ENCODE measurements around the gene COPS8.

DNA sequence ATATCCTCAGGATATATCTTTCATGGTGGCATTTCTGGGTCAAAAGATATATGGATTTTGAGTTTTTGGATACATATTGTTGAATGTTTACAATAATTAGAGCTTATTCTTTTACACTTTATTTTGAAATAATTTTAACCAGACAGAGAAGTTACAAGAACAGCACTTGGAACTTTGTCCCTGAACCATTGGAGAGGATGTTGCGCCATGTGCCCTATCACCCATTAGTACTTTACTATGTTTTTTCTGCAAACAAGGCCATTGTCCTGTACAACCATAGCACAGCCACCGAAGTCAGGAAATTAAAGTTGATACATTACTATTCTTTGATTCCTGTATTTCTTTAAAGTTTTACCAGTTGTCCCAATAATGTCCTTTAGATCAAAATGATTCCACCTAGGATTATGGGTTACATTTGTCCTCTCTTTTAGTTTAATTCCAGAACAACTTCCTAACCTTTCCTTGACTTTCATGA lies 188.8 kb downstream of the ACKR3 start:
- PRO-cap, 4 experiments: no peak in any of the 4 experiments
- RAMPAGE, long total RNA, 4 experiments: no peak in any of the 4 experiments

DNA sequence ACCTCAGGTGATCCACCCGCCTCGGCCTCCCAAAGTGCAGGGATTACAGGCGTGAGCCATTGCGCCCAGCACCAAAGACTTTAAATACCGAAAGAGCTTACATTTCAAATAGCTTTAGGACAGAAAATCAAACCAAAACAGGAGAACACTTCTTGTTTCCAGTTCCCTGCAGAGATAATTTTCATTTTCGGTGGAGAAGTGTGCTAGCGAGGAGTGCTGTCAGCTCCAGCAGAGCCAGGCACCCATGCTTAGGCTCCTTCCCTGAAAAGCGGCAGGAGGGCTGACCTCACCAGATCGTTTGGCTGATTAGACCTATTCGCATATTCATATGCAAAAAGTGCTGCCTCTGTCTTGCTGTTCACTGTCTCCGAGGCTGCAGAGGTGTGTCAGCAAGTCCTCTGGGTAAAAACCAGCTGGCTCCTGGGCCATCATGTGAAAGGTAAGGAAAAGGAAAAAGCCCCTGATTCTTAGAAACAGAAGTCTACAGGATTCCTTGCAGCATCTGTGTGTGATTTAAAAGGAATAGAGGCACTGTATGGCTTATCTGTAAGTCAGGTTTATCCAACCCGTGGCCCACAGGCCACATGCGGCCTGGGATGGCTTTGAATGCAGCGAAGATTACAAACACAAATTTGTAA lies 225.7 kb upstream of the COPS8 start:
- PRO-cap, 4 experiments: no peak in any of the 4 experiments
- RAMPAGE, long total RNA, 4 experiments: no peak in any of the 4 experiments

GRCh38 chr2:236969268-236969712 lies 116.4 kb upstream of the COPS8 start:
- PRO-cap, 4 experiments: no peak in any of the 4 experiments
- RAMPAGE, long total RNA, 4 experiments: no peak in any of the 4 experiments

GRCh38 chr2:237084983-237086083 lies at the start of gene COPS8:
TSS of gene COPS8 (plus strand) at chr2:237085889.
- PRO-cap, 4 experiments: peak in 4 of 4 experiments; most common plus-strand start chr2:237085555 (in 4); most common minus-strand start chr2:237085557 (in 3)
- RAMPAGE, long total RNA, 4 experiments: start-site peak on the plus strand in 4 of 4 experiments, at chr2:237085888-237085946 at its widest, 531 to 717 reads per replicate; start-site peak on the minus strand in 2 of 4 experiments, at chr2:237085708-237085821 at its widest, 10 to 14 reads per replicate

DNA sequence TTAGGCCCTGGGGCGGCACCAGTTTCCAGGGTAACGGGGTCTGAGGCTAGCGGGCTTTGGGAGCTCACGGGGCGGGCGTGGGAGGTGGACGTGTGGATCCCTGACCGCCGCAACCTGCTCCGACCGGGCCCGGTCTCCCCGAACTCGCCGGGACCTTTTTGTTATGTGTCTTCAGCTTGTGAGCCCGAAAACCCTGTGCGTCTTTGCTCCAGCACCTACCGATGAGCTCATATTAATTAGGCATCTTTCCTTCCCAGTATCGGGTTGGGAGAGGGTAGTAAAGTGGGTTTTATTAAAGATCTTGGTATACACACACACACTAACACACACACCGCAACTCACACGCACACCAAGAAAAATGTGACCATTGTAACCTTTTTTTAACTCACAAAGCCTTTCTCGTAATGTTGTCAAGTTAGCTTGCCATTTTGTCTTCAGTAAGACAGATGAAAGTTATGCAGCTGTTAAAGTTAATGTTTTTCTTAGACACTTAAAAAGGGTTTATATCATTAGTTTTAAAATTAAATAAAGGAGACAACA lies 465 bp downstream of the COPS8 start:
- PRO-cap, 4 experiments: peak in 1 of 4 experiments; most common minus-strand start position 116 of the sequence (in 1)
- RAMPAGE, long total RNA, 4 experiments: no peak in any of the 4 experiments

DNA sequence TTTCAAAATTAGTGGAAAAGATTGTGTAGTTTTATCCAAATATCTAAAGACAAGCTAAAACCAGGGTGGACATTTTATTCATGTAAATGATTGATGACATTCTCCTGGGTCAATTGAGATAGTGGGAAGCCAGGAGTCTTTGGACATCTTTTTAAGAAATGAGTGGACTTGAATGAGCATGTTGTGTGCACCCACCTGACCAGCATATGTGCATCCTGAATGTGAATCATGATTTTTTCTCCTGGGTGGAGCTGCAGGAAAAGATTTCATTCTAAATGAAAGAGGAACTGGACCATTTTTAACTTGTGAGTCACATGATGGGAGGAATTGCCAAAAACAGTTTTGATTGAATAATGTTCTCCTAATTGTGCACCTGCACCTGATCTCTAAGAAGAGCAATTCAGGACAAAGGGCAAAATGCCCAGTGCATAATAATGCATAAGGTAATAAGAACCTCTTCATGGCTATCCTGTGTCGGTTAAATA lies 32.3 kb downstream of the COPS8 start:
- PRO-cap, 4 experiments: no peak in any of the 4 experiments
- RAMPAGE, long total RNA, 4 experiments: no peak in any of the 4 experiments

- PRO-cap, 4 experiments: no peak in any of the 4 experiments
- RAMPAGE, long total RNA, 4 experiments: no peak in any of the 4 experiments
These were observed 55.7 kb downstream of the COPS8 start for GRCh38 chr2:237141364-237141784.

DNA sequence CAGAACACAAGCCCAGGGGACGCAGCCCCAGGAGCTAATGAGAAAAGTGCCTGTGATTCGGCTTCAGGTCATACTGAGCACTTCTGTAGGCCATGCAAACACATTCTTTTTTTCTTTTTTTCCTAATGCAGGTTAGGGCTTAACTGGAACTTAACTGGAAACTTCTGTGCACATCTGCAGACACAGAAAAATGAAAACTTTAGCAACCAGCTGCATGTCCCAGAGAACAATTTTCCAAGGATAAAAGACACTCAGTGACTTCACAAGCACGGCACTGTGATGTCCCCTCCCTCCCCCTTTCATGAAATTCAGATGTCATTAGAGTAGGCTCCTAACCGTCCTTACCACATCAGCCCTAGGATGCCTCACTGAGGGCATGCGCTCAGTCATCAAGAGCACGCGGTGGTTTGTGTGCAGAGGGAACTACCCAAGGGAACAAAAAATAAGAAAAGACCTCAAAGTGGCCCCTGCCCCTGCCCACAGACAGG lies 70.2 kb downstream of the COPS8 start:
- PRO-cap, 4 experiments: no peak in any of the 4 experiments
- RAMPAGE, long total RNA, 4 experiments: no peak in any of the 4 experiments

GRCh38 chr2:237218084-237218666 lies 132.5 kb downstream of the COPS8 start:
- PRO-cap, 4 experiments: no peak in any of the 4 experiments
- RAMPAGE, long total RNA, 4 experiments: no peak in any of the 4 experiments

DNA sequence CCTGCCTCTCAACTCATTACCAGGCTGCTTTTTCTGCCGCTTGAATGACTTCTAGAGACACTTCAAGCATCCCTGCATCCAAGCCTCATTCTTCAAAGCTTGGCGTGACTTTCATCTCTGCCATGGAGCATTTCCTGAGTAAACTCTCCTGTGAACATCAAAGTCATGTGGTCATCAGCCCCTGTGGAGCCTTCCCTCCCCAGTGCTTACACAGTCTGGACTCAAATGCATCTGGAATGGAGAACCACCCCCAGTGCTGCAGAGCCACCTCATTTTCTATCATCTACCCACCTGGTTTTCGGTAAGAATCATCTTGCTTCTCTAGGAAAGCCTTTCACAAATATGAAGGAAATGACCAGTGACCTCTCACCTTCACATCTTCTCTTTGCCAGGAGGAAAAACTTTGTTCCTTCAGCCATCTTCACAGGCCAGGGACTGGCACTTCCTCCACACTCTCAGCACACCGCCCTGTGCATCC lies 116.5 kb downstream of the COL6A3 start:
- PRO-cap, 4 experiments: no peak in any of the 4 experiments
- RAMPAGE, long total RNA, 4 experiments: no peak in any of the 4 experiments

DNA sequence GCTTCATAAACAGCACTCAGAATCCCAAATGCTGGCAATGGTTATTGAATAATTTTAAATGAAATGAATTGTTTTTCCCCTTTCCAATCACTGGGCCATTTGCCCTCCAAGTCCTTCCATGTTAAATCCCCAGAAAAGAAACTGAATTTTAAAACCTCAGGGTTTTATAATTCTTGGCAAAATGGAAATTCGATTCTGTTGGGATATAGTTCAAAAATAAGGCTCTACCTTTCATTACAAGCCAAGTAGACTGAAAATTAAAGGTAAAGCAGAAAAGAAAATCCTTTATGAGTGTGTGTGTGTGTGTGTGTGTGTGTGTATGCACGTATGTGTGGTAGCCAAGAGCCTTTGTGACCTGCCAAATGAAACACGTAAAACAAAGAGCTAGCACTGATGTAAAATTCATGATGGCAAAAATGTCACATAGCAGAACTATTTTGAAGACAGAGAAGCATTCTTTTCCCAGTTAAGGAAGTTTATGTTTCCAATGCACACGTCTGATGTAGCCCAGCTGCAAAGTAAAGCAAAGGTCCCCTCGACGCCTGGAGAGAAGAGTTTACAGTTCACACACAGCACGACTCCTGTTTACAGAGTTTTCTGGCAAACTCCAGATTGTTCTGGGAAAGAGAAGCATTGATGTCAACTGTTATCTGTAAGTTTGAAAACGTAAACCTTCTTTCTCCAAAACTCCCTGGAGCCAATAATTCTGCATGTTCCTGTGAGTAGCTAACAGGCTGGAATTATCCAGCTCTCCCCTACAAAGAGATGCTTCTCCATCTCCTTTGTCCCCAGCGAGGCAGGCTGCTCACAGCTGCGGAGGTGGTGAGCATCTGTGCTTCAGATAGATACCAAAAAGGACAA lies 87.8 kb downstream of the COL6A3 start:
- PRO-cap, 4 experiments: no peak in any of the 4 experiments
- RAMPAGE, long total RNA, 4 experiments: no peak in any of the 4 experiments

DNA sequence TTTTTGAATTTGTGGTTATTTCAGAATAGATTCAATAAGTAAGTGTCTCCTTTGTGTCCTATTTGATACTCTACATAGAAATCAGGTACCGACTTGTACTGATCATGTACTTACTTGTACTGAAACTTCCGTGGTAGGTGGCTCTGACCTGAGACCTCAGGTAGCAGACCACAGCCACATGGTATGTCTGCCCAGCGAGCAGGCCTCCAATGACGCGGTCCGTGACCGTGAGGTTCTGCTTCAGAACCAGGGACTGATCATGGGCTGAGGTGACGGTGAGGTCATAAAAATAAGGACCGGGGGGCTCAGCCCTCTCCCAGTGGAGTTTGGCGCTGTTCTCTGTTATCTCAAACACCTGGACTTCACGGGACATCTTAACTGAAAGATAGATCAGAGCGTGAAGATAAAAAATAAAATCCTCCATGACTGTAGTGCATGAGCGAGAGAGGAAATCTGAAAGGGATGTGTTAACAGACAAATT lies 79.4 kb downstream of the COL6A3 start:
- PRO-cap, 4 experiments: no peak in any of the 4 experiments
- RAMPAGE, long total RNA, 4 experiments: no peak in any of the 4 experiments

DNA sequence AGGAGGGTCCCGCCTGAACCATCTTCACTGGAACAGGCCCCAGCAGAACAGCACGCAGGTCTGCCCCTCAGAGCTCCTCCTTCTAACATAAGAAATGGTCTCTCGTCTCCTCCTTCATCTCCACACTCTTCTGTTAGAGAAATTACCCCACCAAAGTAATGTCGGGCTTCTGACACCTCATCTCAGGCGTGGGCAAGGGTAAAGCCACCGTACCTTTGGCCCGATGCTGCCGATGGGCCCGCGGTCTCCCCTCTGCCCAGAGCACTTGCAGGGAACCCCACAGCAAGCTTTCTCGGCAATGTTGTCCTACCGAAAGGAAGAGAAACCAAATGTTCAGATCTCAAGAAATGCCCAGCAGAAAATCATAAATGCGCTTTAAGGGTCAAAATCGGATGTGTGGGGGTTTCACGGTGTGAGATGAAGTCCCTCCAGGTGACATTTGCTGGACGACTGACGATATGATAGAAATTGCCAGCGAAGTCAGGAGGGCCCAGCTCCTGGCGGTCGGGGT lies 52.4 kb downstream of the COL6A3 start:
- PRO-cap, 4 experiments: no peak in any of the 4 experiments
- RAMPAGE, long total RNA, 4 experiments: no peak in any of the 4 experiments

DNA sequence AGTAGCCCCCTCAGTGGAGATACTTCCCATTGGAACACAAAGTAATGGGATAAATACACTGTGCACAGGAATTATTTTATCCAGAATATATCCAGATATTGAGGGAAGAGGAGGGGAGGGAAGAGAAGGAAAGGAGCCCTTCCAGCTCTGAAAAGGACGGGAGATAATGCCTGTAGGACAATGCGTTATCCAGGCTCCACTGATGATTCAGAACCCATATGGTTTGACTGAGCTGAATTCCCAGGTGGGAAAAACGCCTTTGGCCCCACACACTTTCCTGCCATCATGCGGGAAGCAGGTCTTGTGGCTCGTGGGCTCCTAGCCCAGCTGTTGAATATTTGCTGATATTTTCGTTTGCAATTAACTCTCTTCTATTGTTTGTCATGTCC lies 9.0 kb downstream of the COL6A3 start:
- PRO-cap, 4 experiments: no peak in any of the 4 experiments
- RAMPAGE, long total RNA, 4 experiments: no peak in any of the 4 experiments

GRCh38 chr2:237434722-237435408 lies 20.9 kb upstream of the COL6A3 start:
- PRO-cap, 4 experiments: peak in 1 of 4 experiments; most common minus-strand start chr2:237435088 (in 1)
- RAMPAGE, long total RNA, 4 experiments: no peak in any of the 4 experiments

- PRO-cap, 4 experiments: peak in 4 of 4 experiments; most common plus-strand start chr2:237693087 (in 3); most common minus-strand start chr2:237692737 (in 2)
- RAMPAGE, long total RNA, 4 experiments: no peak in any of the 4 experiments
These were observed 65.5 kb downstream of the LRRFIP1 start for GRCh38 chr2:237692659-237693536.

DNA sequence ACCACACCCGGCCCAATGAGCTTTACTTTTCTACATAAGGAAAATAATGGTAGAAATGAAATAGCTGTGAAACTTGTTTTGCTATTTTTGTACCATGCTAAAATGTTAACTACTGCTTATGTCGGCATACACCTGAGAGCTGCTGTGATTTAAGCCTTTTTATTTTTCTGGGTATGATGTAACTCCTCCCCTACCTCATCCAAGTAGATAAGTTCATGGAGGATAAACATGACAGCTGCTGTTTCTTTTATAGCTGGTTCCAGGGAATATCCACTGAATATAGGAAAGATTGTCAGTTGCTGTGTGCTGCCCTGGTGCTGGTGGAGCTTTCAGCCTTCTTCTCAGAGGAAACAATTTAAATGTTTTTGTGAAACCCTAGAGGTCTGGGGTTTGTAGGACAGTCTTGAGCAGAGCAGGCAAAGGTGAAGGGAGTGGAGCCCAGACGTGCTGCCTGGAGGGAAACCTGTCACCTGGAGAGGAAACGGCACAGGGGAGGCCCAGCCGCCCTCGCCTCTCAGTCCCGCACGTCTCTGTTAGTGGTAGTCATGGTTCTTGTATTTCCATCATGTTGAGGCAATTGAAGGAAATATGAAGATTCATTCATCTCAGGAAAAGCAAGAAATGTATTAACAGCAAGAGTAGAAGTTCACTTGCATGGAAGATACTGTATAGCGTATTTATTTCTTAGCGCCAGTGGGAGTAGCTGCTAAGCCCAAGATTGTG lies 70.1 kb downstream of the LRRFIP1 start:
- PRO-cap, 4 experiments: peak in 1 of 4 experiments; most common minus-strand start position 532 of the sequence (in 1)
- RAMPAGE, long total RNA, 4 experiments: no peak in any of the 4 experiments

DNA sequence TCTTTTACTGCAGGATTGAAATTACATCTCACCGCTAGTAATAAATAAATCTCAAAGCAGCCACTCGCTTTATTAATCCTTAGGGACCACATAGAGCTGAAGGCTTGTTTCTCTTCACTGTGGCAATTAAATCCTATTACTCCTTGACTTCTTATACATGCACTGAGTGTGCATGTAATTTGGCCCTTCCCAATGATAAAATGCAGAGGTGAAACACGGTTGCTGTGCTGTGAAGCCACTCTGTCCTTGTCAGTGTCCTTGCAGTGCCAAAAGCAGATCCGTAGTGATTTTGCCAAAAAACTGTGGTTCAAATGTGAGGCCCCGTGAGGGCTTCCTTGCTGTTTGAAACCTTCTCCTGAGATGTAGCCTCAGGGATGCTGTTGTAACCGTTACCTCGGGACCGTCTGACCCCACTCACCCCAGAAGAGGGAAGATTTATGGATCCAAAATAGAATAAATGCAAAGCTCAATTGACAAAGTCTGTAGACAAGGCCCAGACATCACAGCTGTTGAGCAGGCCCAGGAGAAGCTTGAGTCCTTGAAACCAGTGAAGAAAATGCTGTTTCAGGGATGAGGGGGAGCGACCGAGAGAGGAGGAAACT lies 76.9 kb upstream of the RBM44 start:
- PRO-cap, 4 experiments: no peak in any of the 4 experiments
- RAMPAGE, long total RNA, 4 experiments: no peak in any of the 4 experiments

GRCh38 chr2:237885847-237886420 lies 26.5 kb downstream of the RAMP1 start:
- PRO-cap, 4 experiments: no peak in any of the 4 experiments
- RAMPAGE, long total RNA, 4 experiments: no peak in any of the 4 experiments

GRCh38 chr2:237899343-237899798 lies 39.9 kb downstream of the RAMP1 start:
- PRO-cap, 4 experiments: no peak in any of the 4 experiments
- RAMPAGE, long total RNA, 4 experiments: no peak in any of the 4 experiments